Pericardium (tissue), 1 donor: ENCODE measurements around the genes KRTAP1-1, KRTAP4-4, KRT16 and STAT5B.

GRCh38 chr17:41041263-41041755 lies at the start of gene KRTAP1-1:
KRTAP1-1 (minus strand) TSS chr17:41041450.
- RRBS = no CpG with 5 or more reads among the region's 4 CpGs

DNA sequence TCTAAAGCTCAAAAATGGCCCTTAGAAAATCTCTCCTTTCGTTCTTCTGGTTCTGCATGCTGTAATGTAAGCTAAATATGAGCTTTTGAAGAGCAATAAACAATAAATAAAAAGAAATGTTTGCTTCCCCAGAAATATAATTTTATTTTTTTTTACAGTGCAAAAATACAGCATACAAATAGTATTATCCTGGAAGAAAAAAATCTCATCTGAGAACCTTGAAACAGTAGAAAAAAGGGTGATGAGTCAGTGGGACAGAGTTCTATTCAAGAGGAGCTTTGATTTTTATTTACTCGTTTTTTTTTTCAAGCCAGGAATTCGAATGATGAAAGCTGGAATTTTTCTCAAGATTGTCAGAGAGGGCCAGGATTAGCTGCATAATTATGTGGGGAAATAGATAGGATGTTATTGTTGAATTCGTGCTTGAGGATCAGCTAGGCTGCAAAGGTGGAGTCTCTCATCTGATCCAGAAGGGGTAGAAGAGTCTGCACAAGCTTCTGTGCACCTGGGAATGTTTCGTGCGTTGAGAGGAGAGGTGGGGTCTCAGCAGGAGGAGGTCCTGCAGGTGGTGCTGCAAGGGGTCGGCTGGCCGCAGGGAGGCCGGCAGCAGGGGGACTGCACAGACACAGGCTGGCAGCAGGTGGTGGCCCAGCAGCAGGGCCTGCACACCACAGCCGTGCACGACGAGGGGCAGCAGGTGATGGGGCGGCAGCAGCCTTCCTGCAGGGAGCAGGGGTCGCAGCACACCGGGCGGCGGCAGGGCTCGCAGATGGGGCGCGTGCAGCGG lies 600 bp downstream of the KRTAP2-3 start:
- RRBS = no CpG with 5 or more reads among the region's 21 CpGs

DNA sequence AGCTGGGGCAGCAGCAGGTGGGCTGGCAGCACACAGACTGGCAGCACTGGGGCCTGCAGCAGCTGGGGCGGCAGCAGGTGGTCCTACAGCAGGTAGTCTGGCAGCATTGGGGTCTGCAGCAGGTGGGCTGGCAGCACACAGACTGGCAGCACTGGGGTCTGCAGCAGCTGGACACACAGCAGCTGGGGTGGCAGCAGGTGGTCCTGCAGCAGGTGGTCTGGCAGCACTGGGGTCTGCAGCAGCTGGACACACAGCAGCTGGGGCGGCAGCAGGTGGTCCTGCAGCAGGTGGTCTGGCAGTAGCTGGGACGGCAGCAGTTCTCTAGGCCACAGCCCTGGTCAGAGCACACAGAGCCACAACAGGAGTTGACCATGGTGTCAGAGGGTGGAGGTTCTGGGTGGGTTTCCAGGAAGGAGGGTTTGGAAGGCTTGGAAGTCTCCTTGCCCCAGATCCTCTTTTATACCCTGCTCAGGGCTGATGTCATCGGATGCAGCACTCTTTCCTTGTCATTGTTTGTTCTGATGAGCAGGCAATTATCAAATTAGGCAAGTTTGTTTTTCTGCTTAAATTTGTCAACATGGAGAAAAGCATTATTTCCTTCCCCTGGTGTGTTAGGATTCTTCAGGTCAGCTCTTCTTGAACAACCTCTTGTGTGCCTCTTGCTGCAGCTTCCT lies at the start of gene KRTAP4-4:
Gene KRTAP4-4 (minus strand): TSS at position 430 of the 674 bp plus-strand sequence.
- RRBS = no CpG with 5 or more reads among the region's 4 CpGs

- RRBS = no CpG with 5 or more reads among the region's 4 CpGs
Observed at GRCh38 chr17:41315868-41316084, 266 bp upstream of the KRTAP17-1 start.

DNA sequence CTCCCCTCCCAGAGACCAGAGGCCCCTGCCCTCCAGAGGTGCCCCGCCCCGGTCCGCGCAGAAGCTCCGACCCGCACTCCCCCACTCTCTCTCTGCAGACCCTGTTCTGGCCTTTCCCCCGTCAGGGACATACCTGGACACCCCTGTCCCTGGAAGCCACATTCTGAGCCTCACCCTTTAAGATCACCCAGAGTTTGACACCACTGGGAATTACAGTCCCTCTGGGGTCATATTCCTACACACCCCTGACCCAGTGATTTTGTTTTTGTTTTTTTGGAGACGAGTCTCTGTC lies 292 bp upstream of the KRT19 start:
- RRBS = no CpG with 5 or more reads among the region's 8 CpGs

DNA sequence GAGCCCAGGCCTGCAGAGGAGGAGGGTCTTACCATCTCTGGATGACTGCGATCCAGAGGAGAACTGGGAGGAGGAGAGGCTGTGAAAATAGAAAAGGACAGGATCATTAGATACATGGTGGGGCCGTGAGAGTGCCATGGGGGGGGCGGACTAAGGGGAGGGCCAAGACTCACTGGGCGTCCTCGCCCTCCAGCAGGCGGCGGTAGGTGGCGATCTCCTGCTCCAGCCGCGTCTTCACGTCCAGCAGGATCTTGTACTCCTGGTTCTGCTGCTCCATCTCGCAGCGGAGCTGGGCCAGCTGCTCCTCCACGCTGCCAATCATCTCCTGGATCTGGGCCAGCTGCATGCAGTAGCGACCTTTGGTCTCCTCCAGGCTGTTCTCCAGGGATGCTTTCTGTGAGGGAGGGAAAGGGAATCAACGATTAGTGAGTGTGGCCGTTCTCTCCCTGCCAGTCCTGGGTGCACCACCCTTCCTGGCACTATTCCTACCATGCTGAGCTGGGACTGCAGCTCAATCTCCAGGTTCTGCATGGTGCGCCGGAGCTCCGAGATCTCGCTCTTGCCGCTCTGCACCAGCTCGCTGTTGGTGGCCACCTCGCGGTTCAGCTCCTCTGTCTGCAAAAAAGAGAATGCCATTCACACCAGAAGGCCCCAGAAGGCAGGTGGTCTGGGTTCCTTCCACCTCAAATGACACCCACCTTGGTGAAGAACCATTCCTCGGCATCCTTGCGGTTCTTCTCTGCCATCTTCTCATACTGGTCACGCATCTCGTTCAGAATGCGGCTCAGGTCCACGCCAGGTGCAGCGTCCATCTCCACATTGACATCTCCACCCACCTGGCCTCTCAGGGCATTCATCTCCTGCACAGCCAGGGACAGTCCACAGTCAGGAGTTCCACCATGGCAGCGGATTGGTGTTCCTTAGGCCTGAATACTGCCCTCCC lies 3.4 kb downstream of the KRT14 start:
- RRBS = no CpG with 5 or more reads among the region's 33 CpGs

DNA sequence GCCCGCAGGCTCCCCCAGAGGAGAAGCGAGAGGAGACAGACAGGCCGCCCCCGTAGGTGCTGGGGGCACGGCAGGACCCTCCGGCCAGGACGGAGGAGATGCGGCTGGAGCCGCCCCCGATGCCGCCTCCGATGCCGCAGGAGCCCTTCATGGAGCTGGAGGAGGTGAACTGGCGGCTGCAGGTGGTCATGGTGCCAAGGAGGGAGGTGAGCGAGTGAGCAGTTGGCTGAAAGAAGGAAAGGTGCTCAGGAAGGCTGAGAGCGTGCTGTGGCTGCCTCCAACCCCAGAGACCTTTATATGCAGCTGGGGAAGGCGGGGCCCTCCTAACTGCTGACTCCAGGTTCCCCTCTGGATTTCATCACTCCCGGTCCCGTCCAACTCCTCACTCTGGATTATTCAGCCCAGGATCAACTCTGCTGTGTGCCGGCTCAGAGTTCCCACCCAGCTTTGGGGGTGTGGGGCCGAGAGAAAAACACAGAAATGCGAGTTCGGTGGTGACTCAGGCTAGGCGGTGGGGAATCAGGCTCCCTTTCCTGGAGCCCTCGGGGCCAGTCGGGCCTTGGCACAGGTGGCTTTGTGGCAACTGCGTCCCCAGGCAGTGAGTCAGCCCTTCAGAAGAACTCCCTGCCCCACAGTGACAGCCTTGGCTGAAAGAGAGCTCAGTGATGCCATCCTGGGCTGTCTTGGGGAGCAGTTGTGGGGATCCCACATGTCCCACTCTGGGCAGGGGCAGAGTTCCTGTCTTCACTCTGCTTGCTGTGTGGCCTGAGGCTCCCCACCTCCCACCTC lies at the start of gene KRT16:
Gene KRT16 (minus strand): TSS at position 269 of the 789 bp plus-strand sequence.
- RRBS = 19% methylated on average over 1 of the region's 27 CpGs

GRCh38 chr17:41655187-41656338 lies 31.2 kb upstream of the KRT17 start:
- RRBS = 69% methylated on average over 8 of the region's 31 CpGs

DNA sequence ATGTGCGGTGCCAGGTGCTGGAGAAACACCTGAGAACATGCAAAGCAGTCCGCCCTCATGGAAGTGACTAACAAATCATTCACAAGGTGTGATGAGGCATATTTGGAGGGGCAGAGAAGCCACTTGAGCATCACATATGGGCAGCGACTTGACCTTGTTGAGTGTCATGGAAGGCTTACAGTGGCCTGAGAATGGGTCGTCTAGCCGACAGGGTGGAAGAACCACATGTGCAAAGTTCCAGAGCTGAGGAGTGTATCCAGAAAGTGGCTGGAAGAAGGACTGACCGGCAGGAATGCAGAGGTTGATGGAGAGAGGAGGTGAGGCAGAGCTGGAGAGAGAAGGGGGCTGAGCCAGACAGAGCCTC lies 25.1 kb upstream of the EIF1 start:
- RRBS = no CpG with 5 or more reads among the region's 6 CpGs

DNA sequence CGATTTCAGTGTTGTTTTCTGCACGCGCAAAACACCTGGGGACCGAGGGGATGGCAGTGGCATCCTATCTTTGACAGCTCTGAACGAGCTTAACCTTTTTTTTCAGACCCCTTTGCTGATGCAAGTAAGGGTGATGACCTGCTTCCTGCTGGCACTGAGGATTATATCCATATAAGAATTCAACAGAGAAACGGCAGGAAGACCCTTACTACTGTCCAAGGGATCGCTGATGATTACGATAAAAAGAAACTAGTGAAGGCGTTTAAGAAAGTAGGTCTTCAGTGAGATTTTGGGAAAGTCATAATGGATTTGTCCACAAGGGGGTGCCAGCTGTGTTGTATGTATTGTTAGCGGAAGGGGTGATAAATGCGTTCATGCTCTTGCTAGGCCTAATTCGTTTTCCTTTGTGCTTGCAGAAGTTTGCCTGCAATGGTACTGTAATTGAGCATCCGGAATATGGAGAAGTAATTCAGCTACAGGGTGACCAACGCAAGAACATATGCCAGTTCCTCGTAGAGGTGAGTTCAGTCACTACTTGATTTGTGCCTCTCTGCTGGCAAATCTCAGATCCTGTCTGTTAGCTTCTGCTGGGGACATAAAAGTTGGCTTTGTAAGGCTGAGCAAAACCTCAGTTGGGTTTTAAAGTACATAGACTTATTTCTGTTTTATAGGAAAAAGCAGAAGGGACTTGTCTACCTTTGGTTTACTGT lies 1.1 kb downstream of the EIF1 start:
- RRBS = no CpG with 5 or more reads among the region's 15 CpGs

- RRBS = no CpG with 5 or more reads among the region's 14 CpGs
Observed at GRCh38 chr17:41781254-41782106, 5.0 kb downstream of the JUP start.

GRCh38 chr17:41782107-41782646 lies 4.3 kb downstream of the JUP start:
- RRBS = no CpG with 5 or more reads among the region's 6 CpGs

DNA sequence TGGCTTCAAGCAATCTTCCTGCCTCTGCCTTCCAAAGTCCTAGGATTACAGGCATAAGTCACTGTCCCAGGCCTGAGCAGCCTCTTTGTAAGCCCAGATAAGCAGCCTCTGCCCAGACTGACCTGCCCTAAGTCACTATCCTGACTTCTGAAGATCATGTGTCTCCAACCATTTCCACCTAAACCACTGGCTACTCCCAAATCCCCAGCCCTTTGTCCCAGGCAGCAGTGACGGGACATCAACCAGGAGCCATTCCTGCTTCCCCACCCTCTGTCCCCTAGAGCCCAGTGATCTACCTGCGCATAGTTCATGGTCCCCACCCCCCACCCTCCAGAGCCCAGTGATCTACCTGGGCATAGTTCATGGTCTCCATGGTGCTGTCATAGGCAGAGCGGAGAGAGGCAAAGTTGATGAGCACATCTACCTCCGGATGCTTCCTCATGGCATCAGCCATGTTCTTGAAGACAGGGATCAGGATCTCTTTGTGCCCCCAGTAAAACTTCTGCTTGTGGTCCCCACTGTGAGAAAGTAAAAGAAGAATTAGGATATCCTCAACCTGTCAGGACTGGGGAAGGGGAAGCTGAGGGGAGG lies 26.7 kb downstream of the ACLY start:
- RRBS = no CpG with 5 or more reads among the region's 4 CpGs

DNA sequence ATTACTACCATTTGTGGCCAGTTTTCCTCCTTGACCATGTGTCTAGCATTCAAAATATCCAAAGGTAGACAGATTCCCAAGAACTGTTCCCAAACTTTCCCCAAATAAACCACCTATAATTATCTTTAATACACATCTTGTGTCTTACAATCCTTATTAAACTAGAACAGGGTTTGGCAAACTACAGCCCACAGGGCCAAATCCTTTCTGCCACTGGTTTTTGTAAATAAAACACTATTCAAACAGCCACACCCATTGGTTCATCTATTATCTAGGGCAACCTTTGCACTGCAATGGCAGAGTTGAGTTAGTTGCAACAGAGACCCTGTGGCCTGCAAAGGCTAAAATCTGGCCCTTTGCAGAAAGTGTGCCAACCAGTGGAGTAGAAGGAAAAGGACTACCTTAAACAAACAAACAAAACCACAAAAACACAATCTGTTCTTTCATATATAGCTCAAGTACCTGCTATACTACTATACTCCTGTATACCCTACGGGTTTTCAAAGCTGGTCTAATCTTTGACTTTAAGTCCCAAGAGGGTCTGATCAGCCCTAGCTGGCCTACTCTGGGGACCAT lies 23.1 kb downstream of the CNP start:
- RRBS = no CpG with 5 or more reads among the region's 1 CpG

GRCh38 chr17:42129020-42130009 lies 6.7 kb downstream of the HSPB9 start:
- RRBS = no CpG with 5 or more reads among the region's 10 CpGs

- RRBS = no CpG with 5 or more reads among the region's 10 CpGs
Observed at GRCh38 chr17:42270463-42271476, 5.4 kb downstream of the STAT5B start.

- RRBS = 1% methylated on average over 66 of the region's 84 CpGs
Observed at GRCh38 chr17:42276219-42276769, at the start of gene STAT5B. STAT5B (minus strand) TSS chr17:42276391.

- RRBS = no CpG with 5 or more reads among the region's 9 CpGs
Observed at GRCh38 chr17:42282575-42283270, 5.6 kb upstream of the STAT5A start.

DNA sequence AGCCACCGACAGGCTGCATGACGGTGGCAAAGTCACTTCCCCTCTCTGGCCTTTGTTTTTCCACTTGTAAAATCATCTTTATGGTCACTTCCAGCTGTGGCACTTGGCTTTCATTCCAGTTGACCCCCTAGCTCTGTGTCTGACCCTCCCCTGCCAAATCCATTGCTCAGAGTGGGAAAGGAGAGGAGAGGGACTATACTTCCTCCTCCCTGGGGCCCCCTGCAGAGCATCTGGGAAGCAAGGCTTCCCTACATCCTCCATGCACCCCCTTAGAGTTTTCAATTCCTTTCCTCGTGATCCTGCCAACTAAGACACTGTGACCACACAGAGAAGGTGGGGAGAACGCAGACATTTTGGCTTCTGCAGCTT lies 1.5 kb upstream of the STAT5A start:
- RRBS = no CpG with 5 or more reads among the region's 4 CpGs